ENCODE measurements around a stretch of chr11.

- PRO-cap: no peak
These were observed 17.5 kb downstream of the GAB2 start for GRCh38 chr11:78400007-78400600.

- PRO-cap: no peak
These were observed 10.2 kb upstream of the GAB2 start for GRCh38 chr11:78427562-78428441.

- PRO-cap: no peak
These were observed 13.9 kb downstream of the NARS2 start for GRCh38 chr11:78560641-78561282.

DNA sequence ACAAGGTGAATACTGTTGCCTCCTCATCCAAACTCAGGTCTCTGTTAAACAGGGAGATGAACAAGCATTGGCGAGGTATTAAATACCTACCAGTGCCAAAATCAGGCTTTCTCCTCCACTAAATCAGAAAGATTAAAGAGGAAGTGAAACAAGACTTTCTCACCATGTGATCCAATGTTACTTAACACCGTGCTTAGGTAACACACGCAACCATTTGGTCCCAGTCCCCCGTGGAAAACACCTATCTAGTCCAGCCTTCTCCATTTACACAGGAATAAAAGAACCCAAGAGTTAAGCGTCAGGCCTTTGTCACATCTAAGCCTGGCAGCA, 34.5 kb downstream of the TENM4 start:
- PRO-cap: no peak

GRCh38 chr11:80828718-80828917, 1387.8 kb upstream of the TENM4 start:
- PRO-cap: no peak

DNA sequence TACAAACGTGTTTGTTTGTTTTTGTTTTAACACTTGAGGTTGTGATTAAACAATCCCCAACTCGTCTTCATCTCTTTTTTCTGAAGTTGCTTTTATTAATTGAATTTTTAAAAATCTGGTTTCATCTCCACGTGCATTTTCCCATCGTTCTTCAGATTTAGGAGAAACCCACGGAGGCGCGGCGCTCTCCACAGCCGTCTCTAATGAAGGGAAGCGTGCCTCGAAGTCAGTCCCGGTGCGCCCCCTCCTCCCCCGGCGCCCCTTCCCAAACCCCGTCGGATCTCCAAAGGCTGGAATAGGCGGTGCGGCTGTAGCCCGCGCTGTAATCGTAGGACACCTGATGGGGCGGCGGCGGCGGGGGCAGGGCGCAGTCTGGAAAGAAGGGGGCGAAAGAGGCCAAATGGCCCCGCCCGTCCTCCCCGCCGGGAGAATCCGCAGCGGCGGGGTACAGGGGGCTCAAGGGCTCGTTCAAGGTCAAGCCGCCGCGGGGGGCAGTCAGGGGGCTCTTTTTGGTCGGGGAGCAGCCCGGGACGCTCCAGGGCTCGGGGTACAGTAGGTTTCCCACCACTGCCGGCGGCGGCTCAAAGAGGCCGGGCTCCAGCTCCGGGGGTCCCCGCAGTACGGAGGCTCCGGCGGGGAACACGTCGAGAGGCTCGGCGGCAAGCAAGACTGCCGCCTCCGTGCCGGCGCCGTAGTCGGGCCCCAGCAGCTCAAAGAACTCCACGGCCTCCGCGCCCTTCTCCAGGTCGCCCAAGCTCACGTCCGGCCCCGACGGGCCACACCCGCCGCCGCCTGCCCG, 1.2 kb downstream of the FAM181B start:
- PRO-cap: no peak

GRCh38 chr11:82924059-82924447, 22.5 kb downstream of the DDIAS start:
- PRO-cap: no peak

DNA sequence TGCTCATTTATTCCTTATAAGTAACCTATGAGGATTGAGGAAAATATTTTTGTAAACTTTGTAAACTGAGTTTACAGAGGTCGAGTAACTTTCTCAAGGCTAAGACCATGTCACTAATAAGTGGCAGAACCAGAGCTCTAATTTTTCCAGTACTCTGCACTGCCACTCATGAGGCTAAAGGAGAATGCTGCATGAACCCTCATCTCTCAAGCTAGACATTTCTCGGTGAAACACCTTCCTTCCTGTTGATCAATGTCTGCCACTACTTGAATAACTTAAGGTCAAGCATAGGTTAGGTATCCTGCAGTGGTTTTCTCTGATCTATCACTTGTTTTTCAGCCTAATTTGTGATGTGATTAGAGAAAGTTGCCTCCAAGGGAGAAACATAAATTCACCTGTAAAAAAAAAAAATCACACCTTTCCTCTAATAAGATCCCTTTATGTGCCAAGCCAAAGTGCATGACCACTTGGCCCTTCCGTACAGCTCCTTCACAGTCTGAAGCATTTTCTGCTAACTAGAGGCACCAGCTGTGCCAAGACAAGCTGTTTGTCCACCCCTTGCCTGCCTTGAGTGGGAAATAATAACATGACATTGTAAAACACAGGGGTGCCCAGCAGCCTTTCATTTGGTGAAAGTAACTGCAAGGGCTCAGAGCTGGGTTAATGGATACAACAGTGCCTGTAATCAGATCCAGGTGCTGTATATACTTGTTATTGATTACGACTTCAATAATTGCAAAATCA, 59.0 kb downstream of the DDIAS start:
- PRO-cap: no peak

DNA sequence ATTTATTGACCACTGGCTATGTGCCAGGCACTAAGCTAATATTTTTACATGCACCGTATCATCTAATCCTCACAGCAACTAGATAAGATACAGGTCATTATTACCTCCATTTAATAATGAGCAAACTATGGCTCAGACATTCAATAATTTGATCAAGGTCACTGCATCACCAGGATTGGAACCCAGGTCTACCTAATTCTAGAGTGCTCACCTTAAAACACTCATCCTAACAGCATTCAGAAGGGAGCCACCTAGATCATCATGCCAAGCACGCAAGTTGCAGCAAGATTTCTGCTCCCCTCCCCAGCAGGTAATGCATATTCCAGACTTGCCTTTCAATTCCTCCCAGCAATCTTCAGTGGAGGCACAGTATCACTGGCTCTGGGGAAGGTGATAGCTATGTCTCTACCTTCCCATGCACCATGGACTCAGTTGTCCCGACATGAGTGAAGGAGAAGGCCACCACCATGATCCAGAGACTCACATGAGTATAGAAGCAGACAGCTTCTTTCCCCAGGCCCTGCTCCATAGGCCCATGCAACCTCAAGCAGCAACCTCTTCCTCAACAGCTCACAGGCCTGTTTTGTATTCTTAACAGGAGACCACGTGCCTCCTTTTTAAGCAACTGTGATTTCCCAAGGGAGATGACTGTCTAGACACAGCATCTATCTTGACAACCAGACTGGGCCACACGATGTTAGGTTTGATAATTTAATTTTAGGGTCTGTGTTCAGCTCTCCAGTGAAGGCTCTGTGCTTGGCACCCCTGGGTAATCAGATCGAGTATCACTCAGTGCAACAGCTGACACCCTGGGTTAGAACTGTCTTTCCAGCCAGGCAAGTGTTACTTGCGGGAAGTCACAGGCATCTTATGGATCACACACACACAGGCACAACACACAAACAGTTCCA, 36.4 kb downstream of the RAB30 start:
- PRO-cap: no peak

DNA sequence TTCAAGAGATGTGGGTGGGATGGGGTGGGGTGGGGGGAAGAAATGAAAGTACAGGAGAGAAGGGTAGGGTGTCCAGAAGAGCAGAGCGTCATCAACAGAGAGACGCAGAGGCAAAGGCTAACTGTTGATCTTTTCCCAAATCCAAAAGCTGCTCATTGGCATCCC, 1.7 kb downstream of the RAB30 start:
- PRO-cap: no peak

- PRO-cap: no peak
These were observed 1.6 kb upstream of the RAB30 start for GRCh38 chr11:83073267-83073640.

GRCh38 chr11:83162971-83164141, 6.4 kb downstream of the PCF11 start:
- PRO-cap: no peak

DNA sequence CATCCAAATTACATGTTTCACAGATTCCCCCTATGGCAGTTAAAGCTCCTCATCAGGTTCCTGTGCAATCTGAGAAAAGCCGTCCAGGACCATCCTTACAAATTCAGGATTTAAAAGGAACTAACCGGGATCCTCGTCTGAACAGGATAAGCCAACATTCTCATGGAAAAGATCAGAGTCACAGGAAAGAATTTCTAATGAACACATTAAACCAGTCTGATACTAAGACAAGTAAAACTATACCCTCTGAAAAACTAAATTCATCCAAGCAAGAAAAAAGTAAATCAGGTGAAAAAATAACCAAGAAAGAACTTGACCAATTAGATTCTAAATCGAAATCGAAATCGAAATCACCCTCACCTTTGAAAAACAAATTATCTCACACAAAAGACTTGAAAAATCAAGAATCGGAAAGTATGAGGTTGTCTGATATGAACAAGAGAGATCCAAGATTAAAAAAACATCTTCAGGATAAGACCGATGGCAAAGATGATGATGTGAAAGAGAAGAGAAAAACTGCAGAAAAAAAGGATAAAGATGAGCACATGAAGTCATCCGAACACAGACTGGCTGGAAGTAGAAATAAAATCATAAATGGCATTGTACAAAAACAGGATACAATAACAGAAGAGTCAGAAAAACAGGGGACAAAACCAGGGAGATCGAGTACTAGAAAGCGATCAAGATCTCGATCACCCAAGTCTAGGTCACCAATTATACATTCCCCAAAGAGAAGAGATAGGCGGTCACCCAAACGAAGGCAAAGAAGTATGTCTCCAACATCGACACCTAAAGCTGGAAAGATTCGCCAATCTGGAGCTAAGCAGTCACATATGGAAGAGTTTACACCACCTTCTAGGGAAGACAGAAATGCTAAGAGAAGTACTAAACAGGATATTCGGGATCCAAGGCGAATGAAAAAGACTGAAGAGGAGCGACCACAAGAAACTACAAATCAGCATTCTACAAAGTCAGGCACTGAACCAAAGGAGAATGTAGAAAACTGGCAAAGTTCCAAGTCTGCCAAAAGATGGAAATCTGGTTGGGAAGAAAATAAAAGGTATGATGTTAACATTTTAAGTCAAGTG, 9.1 kb downstream of the PCF11 start:
- PRO-cap: no peak

- PRO-cap: no peak
These were observed 394.8 kb upstream of the CCDC90B start for GRCh38 chr11:83680882-83681352.

GRCh38 chr11:85574960-85575512, 52.1 kb downstream of the DLG2 start:
- PRO-cap: no peak

DNA sequence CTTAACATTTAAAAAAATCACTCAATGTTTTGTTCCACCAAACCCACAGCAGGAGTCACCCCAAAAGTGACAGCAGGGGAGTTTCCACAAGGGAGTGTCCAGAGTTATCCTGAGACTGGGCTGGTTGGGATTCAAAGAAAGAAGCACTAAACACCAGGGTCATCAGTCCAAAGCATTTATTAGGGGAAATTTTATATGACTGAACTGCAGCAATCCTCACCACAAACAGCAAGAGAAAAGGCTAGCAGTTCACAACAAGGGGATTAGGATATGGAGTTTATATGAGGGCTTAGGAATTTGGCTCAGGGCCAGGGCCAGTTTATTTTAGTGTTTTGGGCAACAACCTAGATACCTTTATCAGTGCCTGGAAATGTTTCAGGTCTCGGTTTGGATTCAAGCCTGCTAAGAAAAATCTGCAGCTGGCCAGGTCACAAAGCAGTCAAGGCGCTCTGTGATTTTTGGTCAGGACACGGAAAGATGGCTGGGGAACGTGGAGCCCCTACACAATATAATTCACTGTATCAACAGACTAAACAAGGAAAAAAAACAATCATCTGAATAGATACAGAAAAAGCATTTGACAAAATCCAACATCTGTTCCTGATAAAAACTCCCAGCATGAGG, 4.5 kb upstream of the TMEM126A start:
- PRO-cap: no peak

GRCh38 chr11:85686307-85686589, 253 bp upstream of the CCDC89 start:
- PRO-cap: no peak

- PRO-cap: no peak
These were observed 96.2 kb downstream of the CCDC83 start for GRCh38 chr11:85951135-85952080.

GRCh38 chr11:86015846-86017070, 52.6 kb downstream of the PICALM start:
- PRO-cap: no peak

GRCh38 chr11:86025921-86026625, 42.8 kb downstream of the PICALM start:
- PRO-cap: no peak